M059J (cell line): ENCODE measurements around the gene KCNJ16.

- RAMPAGE, long total RNA: no peak
These were observed 16.0 kb downstream of the MAP2K6 start for GRCh38 chr17:69430481-69430928.

GRCh38 chr17:69500813-69501205 lies 86.3 kb downstream of the MAP2K6 start:
- RAMPAGE, long total RNA: no peak

GRCh38 chr17:69575360-69575853 lies 160.9 kb downstream of the MAP2K6 start:
- RAMPAGE, long total RNA: no peak

DNA sequence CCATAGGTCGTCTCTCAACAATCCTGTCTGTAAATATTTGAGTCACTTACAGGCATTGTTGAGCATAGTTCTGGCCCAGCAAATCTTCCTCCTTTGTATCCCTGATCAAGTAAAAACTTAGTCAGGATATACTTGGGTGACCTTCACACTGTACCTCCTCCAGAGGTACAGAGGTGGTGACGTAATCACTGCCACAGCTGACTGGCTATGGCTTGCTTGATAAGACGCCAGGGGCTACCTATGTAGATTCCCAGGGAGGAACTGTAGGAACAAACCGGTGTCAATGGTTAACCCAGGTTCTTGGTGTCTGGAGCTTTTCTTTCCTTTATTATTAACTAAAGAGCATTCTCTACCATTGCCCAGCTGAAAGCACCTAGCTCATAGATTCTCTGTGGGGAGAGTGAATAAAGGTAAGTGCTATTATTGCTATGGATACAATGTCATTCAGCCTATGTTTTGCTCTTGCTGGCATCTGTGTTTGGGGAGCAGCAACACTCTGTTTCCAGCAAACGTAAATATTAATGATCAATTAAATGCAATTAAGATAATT lies at the start of gene KCNJ16:
TSS of gene KCNJ16 (plus strand) at position 245 of the 550 bp plus-strand sequence.
- RAMPAGE, long total RNA: no peak

DNA sequence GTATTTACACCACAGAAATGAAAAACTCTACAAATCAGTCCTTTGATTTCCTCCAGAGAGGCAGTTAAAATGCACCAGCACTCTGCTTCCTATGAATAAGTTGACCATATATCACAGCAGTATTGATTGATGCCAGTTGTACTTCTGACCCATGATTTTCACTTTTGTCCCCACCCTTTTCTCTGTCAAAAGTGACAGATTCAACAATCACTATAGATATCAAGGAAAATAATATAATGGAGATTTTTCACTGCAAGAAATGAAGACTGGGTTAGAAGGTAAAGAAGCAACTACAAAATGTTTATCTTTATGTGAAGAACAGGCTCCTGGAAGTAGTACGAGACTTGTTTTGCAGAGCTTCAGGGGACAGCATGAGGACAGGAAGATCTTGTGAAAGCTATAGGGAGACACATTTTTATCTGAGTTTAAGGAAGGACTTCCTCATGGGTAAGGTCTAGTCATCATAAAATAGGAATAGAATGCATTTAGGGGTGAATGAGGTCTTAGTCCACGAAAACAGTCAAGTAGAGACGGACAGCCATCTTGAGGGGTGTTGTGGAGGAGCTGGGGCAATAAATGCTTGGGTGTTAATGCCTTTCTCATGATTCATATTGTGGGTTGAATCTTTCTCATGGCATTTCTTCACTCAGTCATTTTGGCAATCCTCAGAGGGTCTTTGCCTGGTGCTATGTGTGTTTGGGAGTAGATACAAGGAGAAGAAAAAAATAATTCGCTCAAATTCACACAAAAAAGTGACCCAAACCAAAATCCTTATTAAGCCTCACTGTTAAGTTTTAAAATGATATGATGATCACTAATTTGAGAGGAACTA lies 24.2 kb downstream of the KCNJ16 start:
- RAMPAGE, long total RNA: no peak

DNA sequence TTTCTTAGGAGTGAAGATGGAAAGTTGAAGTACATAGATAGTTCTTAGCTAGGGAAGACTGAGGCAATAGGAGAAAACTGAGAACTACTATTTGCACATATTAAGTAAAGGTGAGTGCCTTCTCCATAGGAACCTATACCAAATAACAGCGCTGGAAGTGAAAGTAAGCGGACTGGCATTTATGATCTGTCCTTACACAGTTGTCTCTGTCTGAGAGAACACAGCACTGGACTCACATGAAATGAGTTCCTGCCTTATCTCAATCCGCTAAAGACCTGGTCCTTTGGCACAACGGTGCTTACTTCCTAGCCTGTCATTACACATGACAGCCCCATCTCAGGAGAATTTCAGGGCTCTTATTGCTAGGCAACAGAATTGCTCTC lies 4.2 kb downstream of the KCNJ2 start:
- RAMPAGE, long total RNA: no peak

DNA sequence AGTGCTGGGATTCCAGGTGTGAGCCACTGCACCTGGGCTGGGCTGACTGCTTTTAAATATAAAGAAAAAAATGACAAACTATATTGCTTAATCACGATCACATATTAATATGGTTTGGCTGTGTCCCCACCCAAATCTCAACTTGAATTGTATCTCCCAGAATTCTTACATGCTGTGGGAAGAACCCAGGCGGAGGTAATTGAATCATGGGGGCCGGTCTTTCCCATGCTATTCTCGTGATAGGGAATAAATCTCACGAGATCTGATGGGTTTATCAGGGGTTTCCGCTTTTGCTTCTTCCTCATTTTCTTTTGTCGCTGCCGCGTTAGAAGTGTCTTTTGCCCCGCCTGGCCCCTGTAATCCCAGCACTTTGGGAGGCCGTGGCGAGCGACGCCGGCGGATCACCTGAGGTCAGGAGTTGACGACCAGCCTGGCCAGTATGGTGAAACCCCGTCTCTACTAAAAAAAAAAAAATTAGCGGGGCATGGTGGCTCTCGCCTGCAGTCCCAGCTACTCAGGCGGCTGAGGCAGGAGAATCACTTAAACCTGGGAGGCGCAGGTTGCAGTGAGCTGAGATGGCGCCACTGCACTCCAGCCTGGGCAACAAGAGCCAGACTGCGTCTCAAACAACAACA lies 220.0 kb downstream of the KCNJ2 start:
- RAMPAGE, long total RNA: no peak

DNA sequence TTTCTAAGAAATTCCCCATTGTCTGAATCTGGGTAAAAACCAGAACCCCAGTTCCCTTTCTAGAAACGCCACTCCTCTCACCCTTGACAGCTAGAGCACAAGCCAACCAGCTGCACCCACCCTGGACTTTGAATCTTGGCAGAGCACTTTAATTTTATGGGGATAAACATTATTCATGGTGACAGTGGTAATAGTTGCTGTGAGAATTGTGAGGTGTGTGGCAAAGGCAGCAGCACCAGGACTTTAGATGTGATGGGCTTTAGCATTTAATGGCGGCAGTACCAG lies 265.8 kb downstream of the KCNJ2 start:
- RAMPAGE, long total RNA: no peak

DNA sequence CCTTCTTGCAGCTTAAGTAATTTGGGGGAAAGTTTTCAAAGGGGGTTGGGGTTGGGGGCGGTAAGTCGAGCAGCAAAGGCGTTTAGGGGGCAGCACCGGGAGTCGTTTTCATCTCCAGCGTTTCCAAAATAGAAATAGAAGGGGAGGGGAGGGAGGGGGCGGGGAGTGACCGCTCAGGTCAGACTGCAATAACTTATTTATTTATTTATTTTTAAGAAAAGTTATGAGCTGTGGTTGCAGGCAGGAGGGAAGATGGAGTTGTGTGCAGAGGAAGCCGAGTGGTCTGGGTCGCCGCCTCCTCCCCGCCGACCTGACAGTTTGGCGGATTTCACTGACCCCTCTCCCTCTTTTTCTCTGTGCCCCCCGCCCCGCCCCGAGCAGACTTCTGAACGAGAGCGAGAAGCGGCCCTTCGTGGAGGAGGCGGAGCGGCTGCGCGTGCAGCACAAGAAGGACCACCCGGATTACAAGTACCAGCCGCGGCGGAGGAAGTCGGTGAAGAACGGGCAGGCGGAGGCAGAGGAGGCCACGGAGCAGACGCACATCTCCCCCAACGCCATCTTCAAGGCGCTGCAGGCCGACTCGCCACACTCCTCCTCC lies 1.6 kb downstream of the SOX9 start:
- RAMPAGE, long total RNA: no peak

DNA sequence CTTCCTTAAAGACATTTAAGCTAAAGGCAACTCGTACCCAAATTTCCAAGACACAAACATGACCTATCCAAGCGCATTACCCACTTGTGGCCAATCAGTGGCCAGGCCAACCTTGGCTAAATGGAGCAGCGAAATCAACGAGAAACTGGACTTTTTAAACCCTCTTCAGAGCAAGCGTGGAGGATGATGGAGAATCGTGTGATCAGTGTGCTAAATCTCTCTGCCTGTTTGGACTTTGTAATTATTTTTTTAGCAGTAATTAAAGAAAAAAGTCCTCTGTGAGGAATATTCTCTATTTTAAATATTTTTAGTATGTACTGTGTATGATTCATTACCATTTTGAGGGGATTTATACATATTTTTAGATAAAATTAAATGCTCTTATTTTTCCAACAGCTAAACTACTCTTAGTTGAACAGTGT lies 3.7 kb downstream of the SOX9 start:
- RAMPAGE, long total RNA: no peak

DNA sequence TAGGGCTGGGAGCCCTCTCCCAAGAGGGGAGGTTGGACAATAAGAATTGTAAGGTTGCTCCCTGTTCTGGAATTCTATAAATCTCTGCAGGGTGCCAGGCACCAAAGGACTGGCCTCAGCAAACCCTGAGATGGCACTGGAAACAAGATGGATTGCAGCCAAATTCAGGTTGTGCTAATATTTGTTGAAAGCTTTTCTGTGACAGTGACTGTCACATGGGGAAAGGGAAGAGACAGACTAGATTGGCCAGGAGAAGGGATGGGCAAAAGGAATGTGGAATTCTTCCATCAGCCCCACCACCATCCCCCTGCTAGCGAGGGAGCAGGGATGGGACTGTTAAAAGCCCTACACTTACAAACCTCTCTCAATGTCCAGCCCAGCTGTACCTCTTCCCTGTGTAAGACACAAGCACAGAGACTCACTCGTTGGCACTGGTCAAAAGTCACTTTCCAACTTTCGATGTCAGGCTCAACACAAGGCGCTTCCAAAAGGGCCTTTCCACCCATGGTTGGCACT lies 62.4 kb downstream of the SOX9 start:
- RAMPAGE, long total RNA: no peak

GRCh38 chr17:72192258-72192595 lies 71.4 kb downstream of the SOX9 start:
- RAMPAGE, long total RNA: no peak

DNA sequence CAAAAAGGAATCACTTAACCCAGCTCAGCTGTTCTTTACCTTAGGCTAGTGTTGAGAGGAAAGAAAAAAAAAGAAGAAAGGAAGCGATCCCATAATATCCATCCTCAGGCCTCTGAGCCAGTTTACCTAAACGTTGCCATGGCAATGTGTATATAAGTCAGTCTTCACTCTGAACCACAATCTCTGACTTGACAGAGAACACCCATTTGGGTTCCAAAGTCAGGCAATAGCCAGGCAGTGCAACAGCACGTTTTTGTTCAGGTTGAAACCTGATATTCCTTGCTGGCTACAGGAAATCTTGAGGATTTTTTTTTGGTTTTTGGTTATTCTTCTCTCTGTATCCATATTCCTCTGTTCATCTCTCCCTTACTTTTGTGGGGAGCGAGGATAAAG lies 152.5 kb downstream of the SOX9 start:
- RAMPAGE, long total RNA: no peak

DNA sequence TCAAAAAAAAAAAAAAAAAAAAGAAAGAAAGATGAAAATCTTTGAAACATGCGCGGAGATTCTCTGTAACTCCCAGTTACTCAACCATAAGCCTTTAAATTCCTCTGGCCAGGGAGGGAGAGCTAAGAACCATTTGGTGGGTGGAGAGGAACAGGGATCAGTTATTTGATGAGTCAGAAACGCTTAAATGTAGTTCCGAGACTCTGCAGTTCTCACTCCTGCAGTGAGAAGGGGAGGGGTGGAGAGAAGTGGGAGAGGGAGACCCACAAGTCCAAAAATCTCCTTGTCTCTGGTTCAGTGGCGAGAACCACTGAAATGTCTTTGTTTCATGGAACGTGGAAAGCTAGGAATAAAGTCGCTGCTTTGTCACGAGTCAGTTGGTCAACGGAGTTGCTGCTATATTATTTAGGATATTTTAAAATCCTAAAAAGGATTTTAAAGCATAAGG lies 266.7 kb downstream of the SOX9 start:
- RAMPAGE, long total RNA: no peak

DNA sequence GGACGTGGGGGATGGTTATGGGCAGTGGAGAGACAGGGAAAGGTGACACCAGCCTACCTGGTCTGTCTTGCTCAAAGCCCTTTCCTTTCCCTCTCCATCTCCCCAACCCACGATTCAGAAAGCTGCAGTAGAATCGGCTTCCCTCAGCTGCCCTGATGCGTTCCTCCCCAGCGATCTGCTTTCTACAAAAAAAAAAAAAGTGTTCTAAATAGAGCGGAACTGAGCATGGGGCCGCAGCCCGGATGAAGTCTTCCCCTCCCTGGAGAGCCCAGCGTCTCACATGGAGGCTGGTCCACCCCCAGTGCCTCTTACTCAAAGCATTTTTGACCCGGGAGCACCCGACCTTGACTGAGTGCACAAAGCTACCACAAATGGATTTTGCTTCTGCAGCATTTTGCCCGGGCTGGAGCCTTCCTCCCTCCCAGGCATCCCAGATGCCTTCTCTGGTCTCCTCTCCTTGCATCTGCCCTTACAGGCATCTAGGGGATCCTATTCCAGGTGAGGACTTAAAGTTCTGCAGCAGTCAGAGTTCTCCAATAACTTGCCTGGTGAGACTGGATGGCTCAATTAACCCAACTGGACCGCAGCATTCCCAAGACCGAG lies 271.8 kb downstream of the SOX9 start:
- RAMPAGE, long total RNA: no peak

DNA sequence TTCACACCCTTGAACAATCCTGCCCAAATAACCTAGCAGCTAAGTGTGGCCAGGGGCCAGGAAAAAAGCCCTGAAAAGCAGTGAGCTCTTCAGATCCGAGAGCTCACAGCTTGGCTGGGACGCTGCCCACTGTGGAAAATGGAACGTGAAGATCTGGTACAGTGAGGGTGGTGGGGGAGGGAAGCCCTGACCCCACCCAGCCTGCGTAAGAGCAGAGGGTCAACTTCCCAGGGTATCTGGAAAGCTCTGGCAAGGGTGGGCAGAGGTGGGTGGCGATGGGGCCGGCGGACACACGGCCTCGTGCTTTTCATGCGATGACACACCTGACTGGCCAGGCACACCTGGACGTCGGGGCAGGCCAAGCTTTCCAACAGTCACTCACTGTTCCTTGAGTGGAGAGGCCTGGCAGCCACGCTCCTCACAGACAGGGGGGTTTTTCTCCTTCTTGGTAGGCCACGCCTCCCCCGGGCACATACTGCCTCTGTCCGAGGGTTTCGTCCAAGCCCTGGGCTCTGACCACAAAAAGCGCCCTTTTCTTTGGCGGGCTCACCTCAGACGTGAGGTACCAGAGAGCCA lies 324.7 kb downstream of the SOX9 start:
- RAMPAGE, long total RNA: no peak

DNA sequence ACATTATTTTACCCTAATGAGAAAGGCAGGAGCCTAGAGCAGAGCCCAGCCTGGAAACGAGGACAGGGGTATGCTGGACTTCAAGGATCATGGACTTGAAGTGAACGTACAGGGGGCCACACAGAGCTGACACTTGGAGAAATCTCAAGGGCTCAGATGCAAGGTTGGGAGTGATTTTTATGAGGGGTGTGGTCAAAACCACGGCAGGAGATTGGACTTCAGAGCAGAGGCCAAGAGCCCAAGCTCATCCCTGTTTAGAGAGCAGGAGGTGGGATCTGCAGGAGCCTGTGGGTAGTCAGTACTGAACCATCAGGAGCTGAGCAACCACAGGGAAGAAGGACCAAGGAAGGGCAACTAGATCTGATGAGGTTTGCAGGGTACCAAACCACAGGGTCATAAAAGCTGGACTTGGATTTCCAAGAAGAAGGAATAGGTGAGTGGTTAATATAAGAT lies 331.6 kb downstream of the SOX9 start:
- RAMPAGE, long total RNA: no peak

DNA sequence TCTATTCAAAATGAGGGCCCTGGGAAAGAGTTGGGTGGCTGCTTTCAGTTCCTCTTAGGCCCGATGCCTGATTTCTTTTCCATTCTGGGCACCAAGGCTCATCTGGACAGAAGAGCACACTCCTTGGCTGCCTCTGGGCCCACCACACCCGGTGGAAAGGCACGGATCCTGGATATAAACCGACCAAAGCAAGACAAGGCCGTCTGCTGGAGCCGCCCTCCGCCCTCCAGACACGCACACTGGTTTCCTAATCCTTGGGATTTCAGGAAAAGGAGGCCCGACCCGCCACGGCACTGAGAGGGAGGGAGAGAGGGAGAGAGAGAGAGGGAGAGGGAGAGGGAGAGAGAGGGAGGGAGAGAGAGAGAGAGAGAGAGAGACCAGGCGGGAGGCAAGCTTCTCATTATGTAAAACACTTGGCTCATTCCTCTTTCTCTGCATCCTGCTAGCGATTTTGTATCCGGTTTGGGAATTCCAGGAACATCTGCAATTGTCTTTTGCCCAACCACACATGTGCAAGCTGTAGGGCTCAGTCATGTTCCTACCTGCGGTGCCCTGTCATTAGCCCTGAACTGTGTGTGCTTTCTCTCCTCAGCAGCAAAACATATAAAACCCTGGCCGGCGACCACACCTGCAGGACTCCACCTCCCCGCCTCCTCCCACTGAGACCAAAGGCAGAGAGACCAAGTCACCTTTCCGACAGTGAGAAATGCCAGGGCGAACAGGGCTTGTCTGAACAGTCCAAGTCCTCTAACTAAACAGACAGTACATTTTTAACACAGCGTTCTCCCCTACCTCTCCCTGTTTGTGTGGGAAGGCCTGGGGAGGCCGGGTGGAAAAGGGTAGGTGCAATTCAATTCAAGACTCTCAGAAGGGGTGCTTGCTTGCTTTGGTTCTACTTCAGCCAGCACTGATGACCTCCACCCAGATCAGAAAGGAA lies 347.3 kb downstream of the SOX9 start:
- RAMPAGE, long total RNA: no peak

DNA sequence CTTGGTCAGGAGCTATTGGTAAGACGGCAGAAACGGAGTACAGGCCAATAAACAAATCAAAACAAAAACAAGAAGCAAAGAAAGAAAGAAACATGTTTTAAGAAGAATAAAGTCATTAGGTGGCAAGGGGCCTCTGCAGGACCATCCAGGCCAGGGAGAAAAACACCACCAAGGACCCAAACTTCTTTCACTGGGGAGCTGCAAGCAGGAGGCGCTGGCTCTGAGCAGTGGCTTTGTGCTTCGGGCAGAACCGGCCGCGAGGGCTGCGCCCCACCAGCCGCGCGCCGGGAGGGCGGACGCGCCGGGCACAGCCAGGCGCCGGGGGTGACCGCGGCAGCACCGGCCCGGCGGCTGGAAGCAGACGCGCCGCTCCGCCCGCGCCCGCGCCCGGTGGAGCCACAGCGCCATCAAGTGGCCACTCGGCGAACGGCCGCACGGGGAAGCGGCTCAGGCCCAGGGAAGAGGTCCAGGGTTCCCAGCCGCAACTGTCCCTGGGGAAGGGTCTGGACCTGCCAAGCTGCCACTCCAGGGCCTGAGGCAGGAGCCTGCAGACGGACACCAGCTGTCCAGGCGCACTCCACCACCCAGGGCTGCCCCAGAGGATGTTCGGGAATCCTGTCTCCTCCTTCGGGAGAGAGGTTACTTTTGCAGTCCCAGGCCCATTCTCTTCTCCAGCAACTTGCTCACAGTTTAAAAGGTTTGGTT lies 419.4 kb downstream of the SOX9 start:
- RAMPAGE, long total RNA: no peak

DNA sequence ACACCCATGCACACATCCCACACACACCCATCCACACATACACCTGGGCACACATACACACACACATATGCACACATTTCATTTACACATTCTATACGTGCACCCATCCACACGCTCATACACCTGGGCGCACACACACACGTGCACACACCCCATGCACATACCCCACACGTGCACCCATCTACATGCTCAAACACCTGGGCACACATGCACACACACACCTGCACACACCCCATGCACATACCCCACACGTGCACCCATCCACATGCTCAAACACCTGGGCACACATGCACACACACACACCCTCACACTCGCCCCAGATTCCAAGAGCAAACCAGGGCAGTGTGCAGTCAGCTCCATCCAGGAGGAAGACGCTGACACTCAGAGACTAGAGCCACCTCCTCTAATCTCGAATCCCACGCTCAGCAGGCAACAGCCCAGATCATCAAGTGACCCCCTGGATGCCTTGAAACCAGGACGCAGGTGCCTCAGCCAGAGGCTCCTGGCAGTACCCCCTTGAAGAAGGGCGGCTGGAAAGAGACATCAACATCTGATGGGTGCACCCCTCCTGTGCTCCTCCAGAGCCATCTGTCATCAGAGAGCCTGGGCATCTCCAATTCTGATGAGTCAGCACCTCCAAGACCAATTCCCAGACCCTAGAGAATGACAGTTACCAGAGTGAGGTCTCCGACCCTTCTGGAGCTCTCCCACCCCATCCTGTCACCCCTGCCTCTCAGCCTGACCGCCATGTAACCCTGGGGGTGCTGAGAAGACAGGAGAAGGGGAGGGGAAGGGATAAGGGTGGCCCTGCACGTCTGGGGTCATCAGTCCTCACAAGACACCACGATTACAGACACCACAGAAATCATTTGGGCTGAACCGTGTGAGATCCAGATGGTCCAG lies 433.5 kb downstream of the SOX9 start:
- RAMPAGE, long total RNA: no peak